Urinary bladder (tissue), 3 donors: ENCODE data around the genes NR2E3 and CELF6.

DNA sequence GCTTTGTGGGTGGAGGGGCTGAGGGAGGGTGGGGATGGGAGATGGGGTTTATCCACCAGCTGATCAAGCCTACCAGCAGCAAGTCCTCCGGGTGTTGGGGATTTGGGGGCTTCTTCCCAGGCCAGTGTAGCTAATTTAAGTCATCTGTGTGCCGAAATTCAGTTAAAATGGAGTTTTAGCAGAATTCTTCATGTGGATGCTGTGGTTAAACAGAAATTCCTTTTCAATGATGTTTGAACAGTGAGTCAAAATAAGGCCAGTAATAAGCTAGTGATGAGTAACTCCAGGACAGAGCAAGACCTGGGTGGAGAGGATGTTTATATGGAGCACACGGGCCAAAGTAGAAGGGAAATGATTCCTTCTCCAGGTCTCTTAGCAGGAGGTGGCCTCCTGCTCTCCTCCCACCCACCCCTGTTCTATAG, 31.9 kb upstream of the UACA start:
- PRO-cap, result no peak
- RAMPAGE, long total RNA, result no peak

DNA sequence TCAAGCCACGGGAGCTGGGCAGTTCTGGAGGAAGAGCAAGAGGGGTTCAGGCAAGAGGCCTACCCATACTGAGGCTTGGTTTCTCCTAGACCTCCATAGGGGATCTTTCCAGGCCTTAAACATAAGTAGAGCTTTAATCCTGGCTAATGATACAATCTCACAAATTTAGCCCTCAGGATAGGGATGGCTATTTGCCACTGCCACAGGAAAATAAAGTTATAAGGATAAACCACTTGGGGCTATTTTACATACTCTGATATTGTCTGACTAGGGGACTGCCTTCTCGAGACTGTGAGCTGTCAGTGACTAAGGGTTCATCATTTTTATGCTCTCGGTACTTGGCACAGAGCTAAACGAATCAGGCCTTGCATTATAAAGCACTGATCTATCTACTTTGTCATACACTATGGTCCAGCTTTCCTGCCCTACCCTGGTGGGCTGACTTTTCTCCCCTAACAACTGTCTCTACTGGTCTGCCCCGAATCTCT, 1.6 kb downstream of the LARP6 start:
- PRO-cap, result no peak
- RAMPAGE, long total RNA, result no peak

GRCh38 chr15:71093216-71093991, 21.9 kb upstream of the THSD4 start:
- PRO-cap, result no peak
- RAMPAGE, long total RNA, result no peak

GRCh38 chr15:71173993-71174319, 58.7 kb downstream of the THSD4 start:
- PRO-cap, result no peak
- RAMPAGE, long total RNA, result no peak

DNA sequence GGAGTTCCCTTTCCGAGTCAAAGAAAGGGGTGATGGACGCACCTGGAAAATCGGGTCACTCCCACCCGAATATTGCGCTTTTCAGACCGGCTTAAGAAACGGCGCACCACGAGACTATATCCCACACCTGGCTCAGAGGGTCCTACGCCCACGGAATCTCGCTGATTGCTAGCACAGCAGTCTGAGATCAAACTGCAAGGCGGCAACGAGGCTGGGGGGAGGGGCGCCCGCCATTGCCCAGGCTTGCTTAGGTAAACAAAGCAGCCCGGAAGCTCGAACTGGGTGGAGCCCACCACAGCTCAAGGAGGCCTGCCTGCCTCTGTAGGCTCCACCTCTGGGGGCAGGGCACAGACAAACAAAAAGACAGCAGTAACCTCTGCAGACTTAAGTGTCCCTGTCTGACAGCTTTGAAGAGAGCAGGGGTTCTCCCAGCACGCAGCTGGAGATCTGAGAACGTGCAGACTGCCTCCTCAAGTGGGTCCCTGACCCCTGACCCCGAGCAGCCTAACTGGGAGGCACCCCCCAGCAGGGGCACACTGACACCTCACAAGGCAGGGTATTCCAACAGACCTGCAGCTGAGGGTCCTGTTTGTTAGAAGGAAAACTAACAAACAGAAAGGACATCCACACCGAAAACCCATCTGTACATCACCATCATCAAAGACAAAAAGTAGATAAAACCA, 59.2 kb downstream of the THSD4 start:
- PRO-cap, result no peak
- RAMPAGE, long total RNA, result no peak

DNA sequence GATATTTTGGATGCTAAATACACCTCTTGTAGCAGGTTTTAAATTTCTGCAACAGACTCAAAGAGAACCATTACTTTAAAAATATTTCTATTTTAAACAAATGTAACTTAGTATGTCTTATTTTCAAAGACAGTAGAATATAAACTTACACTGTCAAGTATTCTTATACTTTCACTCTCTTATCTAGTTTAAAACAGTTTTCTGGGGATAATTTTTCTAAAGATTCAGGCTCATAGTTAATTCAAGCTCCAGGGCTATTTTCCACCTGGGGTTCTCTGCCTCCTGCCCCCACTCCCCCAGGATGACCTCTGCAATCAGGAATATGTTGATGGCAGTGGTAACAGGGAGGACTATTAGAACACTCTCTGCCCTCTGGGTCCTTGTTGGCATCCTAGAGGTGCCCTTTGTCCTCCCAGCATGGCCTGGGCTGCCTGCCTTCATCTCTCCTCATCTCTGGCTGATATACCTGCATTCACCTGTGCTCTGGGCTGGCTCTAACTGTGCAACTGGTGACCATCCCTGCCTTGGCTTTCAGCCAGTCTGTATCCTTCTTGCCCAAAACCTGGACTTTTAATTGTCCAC, 199.6 kb downstream of the THSD4 start:
- PRO-cap, result no peak
- RAMPAGE, long total RNA, result no peak

DNA sequence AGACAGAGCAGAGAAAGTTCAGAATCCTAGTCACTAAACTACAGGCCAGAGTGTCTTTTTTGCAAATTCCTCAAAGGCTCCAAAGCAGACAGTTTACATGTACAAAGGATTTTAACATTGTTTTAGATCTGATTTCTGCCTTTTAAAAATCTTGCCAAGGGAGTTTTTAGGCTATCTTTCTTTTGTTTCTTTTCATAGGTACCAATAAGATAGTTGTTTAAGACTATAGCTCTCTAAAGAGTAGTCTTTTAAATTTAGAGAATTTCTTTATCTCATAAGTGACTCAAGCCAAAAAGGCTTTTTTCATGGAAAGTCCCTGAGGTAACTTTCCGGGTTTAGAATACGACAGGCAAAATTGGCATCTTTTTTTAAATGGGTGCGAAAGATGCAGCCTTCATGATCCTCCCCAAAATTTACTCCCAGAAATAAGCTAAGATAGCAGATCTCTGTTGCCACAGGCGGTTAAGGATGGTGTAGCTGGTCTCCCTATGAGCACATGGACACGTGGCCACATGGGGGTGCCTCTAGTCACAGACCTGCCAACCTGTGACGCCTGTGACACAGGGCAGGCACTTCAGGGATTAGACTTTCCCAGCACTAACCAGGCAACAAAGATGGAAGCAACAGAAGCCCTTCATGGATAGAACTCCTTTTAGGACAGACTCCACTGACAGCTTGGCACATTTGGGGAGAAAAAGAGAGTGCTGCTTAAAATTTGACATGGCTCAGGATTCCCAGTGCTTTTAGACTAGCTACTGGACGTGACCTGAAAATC, 320.1 kb downstream of the THSD4 start:
- PRO-cap, result no peak
- RAMPAGE, long total RNA, result no peak

- PRO-cap, result no peak
- RAMPAGE, long total RNA, result no peak
Measured at GRCh38 chr15:71747353-71747977, 62.9 kb upstream of the NR2E3 start.

DNA sequence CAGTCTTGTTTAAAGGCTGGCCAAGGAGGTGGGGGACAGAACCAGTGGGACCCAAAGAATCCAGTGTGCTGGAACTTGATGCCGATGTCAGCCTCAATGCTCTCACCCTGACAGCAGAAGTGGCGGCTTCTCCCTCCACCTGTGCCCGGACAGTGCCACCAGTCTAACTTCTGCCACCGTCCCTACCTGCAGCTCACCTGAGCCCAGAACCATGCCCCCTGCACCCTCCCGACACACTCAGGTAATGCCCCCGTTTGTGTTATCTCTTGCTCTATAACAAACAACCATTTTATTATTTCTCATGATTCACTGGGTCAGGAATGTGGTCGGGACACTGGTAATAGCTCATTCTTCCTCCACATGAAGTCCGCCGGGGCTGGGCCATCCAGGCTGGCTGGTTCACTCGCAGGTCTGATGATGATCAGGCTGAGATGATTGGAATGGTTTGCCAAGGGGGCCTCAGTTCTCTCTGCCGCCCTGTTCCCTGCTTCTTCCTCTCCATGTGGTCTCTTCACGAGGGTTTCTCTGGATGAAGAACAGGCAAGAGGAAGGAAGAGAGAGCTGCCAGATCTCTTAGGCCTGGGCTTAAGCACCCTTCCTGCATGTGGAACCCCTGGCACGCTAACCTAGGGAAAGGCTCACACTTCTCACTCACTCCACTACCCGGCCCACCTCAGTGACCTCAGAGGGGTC, 20.3 kb upstream of the NR2E3 start:
- PRO-cap, result no peak
- RAMPAGE, long total RNA, result no peak

GRCh38 chr15:71810203-71810816, at the start of gene NR2E3:
TSS of gene NR2E3 (plus strand) at chr15:71810554.
- PRO-cap, result no peak
- RAMPAGE, long total RNA, result no peak

DNA sequence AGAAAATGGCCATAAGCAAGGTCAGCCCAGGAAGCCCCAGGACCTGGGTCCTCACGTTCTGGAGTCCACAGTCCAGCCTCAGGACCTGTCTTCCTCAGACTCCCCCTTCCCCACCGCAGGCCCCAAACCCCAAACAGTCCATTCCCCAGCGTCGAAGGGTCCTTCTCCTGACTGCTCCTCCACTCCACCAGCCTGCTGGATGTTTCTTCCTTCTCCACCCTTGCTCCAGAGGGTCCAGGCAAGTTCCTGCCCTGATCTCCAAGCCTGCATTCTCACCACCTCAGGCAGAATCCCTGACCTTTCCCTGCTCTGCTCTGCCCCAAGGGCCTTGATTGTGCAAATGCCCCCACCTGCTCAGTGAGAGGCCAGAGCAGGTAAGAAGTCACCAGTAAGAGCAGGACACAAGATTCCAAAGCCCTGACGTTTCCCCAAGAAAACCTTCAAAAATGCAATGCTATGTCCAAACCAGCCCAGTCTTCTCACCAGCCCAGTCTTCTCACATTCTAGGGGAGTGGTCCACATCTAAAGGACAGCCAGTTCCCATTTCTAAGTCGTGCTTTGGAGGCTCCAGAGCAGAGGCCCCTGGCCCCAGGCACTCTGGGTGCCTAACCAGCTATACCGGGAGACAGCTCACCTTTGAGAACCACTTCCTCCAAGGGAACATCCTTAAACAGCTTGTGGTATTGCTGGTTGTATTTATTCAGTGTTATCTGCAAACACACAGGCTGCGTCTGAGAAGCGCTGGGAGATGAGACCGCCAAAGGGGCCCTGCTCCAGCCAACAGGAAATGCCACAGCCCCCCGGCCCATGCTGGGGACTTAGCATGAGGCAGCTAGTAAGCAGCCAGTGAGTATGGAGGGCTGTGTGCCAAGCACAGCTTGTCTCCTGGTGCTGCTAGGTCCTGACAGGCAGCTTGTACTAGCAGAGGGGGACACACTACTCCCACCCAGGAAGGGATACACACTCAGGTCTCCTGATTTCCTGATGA, 29.4 kb downstream of the GRAMD2A start:
- PRO-cap, result no peak
- RAMPAGE, long total RNA, result no peak

DNA sequence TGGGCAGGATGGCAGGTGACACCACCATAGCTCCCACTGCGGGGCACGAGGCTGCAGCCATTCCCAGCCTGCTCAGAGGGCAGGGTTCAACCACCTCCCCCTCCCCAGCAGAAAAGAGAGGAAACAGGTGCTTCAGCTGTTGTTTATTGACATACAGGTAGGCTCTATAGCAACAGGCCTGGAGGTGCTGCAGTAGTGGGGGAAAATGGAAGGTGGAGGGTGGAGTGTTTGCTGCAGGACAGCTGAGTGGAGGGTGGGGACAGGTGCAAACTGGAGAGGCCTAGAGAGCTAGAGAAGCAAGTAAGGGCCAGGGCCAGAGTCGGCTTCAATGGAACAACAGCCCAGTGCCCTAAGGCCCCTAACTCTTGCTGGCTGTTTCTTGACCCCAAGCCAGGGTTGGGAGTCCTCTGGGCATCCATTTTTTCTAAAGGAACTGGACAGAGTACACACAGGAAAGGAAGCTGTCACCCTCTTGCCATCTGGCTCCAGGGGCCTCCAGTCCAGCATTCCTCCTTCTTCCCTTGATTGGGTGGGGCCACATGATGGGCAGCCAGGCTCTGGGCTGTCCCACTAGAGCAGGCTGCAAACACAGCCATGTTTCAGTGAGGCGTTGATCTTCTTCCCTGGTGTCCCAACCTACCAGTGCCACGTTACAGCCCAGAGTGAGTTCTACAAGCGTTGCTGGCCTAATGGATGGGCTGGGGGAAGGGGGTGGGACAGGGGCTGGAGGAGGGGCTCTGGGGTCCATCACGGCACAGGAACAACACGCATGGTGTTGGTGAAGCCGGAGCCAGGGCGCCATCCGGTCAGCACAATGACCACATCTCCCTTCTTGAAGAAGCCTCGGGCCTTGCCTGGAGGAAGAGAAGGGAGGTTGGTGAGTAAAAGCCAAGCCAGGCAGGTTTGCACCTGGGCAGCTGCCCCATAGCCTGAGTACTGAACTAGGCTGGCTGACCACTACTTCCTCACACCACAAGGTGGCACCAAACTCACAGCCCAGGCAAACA, 1.6 kb upstream of the GRAMD2A start:
- PRO-cap, result no peak
- RAMPAGE, long total RNA, result no peak

DNA sequence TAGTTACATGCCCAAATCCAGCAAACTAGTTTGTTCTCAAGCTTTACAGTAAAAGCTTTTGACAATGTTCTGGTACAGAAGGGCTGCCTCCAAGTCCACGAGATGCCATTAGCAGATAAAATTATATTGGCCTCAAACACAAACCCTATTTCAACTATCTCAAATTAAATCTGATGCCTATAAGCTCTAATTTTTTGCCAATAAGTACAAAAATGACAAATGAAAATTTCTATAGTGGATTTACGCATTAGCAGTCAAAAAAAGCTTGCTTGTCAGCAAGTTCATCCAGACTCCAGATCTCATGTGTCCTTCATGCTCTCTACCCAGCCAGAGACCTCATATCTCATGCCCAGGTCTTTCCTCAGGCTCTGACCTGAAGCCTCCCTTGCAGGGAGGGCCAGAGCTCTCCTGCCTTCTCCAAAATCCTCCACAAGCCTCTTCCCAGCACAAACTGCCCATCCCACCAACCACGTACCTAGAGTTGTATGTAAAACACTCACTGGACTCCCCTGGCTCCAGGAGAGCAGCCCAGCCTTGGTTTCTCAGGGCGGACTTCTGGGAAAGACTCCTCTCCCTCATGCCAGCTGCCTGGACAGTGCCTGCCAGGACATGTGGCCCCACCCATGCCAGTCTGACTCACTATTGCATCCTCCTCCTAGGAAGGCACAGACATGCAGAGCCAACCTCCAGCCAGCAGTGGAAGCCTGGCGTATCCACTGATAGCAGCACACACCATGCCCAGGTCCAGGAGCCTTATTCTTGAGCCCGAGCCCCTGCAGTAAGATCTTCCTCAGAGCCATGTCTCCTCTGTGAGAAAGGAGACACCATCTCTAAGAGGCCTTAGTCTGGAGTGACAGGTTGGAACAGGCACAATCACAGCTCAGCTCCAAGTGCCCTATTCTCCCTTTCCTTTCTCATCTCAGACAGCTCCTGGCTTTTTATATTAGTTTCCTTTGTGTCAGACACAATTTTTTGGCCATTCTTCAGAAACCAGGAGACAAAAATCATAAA, 8.7 kb downstream of the PKM start:
- PRO-cap, result no peak
- RAMPAGE, long total RNA, result no peak

DNA sequence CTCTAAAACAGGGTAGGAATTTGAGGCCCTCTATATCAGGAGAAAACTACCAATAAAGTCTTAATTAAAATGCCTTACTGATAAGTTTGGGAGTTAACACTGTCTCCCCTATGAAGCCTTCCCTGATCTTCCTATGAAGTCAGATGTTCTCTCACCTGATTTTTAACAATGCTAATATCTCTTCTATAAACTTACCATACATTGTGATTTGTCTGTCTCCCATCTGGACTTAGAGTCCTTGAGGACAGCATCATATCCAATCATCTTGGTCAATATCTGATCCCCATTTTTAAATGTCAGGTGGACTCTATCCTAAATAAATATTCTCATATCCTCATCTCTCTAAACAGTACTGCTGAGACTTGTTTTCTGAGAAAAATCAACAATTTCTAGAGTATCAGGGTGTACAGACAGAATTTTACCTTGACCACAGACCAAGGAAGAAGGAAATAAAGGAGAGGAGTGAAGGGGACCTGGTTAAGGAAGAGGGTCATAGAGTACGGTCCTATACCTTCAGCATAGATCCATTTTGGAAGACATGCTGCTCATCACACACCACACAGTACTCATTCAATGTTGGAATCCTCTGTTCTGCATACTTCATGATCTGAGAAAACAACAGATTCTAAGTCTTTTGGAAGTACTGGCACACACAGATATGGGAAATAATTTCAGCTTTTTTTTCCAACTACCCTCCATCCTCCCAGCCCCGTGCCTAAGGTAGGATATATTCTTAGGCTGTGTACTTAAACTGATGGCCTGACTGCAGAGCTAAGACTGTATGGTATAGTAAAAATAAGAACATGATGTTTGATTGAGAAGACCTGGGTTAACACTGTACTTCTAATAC, 14.6 kb downstream of the PARP6 start:
- PRO-cap, result no peak
- RAMPAGE, long total RNA, result no peak

- PRO-cap, result unidirectional peak, minus-strand start at chr15:72320156
- RAMPAGE, long total RNA, result no peak
Measured at GRCh38 chr15:72319576-72320836, at the start of gene CELF6. TSS of gene CELF6 (minus strand) at chr15:72320157.

- PRO-cap, result no peak
- RAMPAGE, long total RNA, result no peak
Measured at GRCh38 chr15:72376322-72376886, 590 bp upstream of the HEXA start.

GRCh38 chr15:72493877-72494848, 20.0 kb downstream of the ARIH1 start:
- PRO-cap, result no peak
- RAMPAGE, long total RNA, result no peak

GRCh38 chr15:72495390-72495530, 21.1 kb downstream of the ARIH1 start:
- PRO-cap, result no peak
- RAMPAGE, long total RNA, result no peak

- PRO-cap, result no peak
- RAMPAGE, long total RNA, result no peak
Measured at GRCh38 chr15:72511462-72512043, 37.4 kb downstream of the ARIH1 start.

GRCh38 chr15:72580524-72581139, 73.9 kb upstream of the GOLGA6B start:
- PRO-cap, result no peak
- RAMPAGE, long total RNA, result no peak